Metastatic Liver Carcinoma in the Adrenal Gland (tissue), 2 donors: ENCODE data around the gene NKAIN1.

DNA sequence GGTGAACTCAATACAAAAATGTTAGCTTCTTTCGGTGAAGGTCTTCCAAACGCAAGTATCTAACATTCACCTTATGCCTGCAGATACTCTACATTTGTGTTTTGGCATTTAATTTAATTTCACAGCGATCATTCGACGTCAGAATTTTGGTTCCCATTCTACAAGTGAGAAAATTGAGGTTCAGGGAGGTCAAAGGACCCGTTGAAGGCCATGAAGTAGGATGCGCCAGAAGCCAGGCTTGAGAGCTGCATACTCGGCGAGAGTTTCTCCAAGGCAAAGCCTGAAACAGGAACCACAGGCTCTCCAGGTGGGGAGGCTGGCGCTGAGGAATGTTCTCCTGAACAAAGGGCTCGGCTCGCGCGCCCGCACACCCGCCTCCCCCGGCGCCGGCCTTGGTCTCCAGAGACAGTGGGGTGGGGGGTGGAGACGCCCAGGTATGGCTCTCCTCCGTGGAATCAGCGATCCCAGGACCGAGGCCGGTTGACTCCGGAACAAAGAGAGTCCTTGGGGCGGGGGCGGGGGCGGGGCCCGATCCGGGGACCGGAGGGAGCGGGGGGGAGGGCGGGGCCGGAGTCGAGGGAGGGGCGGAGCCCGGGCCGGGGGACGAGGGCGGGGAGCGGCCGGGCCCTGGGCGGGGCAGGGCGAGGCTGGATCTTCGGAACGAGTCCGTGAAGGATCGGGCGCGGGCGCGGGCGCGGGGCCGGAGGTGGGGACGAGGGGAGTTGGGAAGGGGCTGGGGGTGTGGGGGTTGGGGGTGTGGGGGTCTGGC, 85.1 kb downstream of the NKAIN1 start:
- PRO-cap, 2 experiments = peak in 2 of 2 experiments; most common plus-strand start position 658 of the sequence (in 2); most common minus-strand start position 457 of the sequence (in 2)

GRCh38 chr1:31239637-31240488, at the start of gene NKAIN1:
Gene NKAIN1 (minus strand): TSS chr1:31239887.
- PRO-cap, 2 experiments = no peak in any of the 2 experiments

- PRO-cap, 2 experiments = no peak in any of the 2 experiments
Observed at GRCh38 chr1:31348729-31349024, 24.2 kb downstream of the FABP3 start.

DNA sequence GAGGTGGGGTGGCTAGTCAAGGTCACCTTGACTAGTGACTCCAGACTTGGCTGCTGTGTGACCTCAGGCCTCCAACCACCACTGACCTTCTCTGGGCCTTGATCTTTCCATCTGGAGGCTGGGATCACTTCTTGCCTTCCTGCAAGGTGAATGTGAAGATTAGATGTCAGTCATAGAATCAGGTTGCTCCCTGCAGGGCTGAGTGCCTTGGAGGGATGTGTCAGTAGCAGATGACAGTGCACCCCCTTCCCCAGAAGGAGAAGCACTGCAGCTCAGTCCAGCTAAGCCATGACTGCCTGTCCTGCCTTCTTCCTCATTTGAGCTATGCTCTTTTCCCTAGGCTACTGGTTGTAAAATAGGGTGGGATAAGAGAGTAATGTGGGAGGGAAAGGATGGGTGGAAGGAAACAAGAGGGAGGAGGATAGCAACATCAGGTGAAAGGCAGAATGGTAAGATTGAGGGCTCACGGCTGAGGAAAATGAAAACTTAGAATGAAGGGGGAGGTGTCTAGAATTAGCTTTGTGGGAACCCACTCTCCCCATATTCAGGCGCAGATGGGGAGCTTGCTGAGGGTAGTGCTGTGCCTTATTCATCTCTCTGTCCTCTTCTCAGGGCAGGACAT, 11.1 kb upstream of the FABP3 start:
- PRO-cap, 2 experiments = no peak in any of the 2 experiments

DNA sequence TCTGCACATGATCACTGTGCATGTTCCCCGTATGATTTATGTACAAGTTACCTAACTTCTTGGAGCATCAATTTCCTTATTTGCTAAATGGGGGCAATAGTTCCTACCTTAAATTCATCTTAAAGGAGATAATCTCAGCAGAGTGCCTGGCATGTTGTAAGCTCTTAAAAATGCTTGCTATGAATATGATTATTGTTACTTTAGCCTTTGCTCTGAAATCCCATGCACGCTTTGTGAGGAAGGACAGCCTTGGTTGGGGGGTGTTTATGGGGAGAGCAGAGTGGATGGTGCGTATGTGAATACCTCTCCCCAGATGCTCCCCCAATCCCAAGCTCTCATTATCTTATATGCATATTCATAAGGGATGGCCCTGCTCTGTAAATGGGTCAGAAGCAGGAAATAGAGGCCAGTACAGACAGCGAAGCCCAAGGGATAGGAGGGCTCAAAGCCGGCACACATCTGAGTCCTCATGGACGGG, 3.6 kb upstream of the SERINC2 start:
- PRO-cap, 2 experiments = no peak in any of the 2 experiments

GRCh38 chr1:31426125-31426805, 13.3 kb downstream of the SERINC2 start:
- PRO-cap, 2 experiments = no peak in any of the 2 experiments

GRCh38 chr1:31444591-31445162, 31.7 kb downstream of the SERINC2 start:
- PRO-cap, 2 experiments = peak in 2 of 2 experiments; most common plus-strand start chr1:31445052 (in 2)

DNA sequence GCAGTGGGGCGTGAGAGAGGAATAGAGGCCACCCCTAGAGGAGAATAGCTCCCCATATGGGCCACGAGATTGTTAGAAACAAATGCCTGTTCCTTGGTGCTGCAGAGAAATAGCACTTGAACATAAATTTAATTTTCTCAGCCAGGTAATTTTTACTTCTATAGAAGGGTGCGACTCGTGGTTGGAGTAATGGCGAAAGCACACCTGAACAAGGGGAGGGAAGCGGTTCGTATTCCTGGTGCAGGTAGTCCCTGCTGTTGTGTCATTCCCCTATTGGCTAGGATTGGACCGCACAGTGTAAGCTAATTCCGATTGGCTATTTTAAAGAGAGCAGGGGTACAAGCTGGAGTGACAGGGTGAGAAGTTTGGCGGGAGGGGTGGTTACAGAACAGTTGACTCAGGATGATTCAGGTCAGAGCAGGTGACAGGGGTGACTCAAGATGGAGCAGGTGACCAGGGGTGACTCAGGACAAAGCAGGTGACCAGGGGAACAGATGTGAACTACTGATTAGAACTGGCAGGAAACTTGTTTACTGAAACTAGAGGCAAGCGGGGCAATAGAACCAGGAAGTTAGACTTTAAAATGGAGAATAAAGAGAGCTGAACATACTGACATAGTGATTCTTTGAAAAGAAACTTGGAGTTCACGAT, 58.4 kb downstream of the SERINC2 start:
- PRO-cap, 2 experiments = peak in 2 of 2 experiments; most common plus-strand start position 581 of the sequence (in 2)

DNA sequence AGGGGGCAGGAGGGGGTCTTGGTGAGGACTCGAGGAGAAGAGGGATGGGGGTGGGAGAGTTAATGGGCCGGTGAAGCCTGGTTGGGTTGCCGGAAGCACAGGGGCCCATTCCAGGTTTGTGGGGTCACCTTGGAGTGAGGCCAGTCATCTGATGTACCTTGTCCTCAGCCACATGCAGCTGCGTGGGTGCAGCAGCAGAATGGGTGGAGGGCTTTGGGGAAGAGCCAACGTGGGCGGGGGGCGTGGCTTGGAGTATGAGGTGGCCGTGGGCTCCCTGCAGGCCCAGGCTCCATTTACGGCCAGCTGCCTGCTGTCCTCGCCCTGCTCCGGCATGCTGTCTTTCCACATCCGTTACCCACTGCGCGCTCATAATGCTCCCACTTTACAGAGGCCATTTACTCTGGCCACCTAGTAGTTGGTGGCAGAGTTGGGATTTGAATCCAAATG, 27.8 kb upstream of the TINAGL1 start:
- PRO-cap, 2 experiments = no peak in any of the 2 experiments

DNA sequence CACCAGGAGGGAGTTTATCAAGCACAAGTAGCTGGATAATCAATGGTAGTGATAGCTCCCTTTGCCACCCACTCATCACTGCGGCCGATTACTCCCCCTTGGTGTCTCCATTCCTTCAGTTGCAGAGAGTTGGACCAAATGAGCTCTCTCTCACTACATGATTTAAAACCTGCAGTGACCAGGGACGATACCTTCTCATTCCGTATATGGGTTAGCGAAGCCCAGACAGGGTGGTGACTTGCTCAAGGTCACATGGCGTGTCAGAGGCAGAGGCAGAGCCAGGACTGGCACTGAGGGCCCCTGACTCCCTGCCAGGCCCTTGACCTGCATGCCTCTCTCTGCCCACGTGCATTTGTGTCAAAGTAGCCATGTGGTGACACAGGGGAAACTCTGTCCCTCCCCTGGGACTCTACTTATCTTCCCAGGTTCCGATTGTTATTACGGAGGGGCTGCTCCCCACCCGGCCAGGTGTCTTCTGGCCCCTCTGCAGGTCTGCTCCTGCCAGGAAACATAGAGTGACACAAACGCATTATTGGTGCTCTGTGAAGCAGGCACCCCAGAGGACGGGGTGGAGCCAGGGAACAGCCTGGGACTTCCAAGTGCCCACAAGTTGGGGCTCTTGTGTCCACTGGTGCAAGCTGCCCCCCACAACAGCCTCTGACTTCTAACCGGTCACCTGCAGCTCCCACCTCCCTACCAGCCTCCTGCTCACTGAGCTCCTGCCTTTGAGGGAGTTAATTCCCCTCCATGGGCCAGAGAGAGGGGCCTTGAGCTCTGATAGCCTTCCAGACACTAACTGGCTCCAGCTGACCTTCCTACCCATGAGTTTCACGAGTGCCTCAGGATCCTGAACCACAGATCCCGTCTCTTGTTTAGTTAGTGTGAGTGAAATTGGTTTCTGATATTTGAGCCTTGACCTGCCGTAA, 7.3 kb upstream of the TINAGL1 start:
- PRO-cap, 2 experiments = no peak in any of the 2 experiments

DNA sequence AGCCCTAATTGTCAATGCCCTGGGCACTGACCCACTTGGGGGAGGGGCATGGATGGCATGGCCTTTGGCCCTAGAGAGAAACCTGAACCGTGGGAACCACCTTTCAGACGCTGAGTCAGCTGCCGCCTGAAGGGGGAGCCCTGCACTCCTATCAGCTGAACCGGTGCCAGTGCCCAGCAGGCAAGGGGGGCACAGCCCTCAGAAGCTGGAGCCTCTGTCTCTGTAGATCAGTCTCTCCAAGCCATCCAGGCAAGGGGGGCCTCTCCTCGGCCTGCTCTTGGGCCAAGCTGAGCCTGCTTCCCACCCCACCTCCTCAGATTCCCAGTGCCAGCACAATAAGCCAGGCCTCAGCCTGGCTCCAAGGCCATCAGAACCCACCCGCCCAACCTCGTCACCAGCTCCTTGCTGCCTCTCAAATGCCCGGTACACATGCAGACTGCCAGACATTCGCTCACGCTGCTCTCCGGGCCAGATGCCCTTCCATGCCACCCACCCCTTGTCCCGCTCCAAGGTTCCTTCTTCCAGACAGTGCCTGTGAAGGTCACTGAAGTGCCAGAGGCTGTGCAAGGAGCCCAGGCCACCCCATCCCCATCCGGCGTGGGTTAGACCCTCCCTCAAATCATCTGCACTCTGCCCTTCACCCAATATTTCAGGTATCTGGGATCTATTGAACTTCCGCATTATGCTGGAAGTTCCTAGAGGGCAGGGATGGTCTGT, 11.7 kb downstream of the TINAGL1 start:
- PRO-cap, 2 experiments = no peak in any of the 2 experiments

DNA sequence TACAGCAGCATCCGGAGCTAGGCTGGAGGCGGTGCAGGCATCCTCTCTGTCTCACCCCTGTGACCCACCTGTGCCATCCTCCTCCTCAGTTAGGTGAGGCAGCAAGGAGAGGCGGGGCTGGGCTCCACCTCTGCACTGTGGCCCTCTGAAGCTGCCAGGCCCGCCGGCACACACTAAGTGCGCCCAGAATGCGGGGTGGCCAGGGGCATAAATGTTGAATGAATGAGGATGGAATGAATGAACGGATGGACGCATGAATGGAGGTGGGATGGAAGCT, 301 bp upstream of the HCRTR1 start:
- PRO-cap, 2 experiments = no peak in any of the 2 experiments

- PRO-cap, 2 experiments = no peak in any of the 2 experiments
Observed at GRCh38 chr1:31673027-31673483, 28.4 kb upstream of the PEF1 start.

GRCh38 chr1:31685581-31685844, 18.3 kb downstream of the COL16A1 start:
- PRO-cap, 2 experiments = no peak in any of the 2 experiments

DNA sequence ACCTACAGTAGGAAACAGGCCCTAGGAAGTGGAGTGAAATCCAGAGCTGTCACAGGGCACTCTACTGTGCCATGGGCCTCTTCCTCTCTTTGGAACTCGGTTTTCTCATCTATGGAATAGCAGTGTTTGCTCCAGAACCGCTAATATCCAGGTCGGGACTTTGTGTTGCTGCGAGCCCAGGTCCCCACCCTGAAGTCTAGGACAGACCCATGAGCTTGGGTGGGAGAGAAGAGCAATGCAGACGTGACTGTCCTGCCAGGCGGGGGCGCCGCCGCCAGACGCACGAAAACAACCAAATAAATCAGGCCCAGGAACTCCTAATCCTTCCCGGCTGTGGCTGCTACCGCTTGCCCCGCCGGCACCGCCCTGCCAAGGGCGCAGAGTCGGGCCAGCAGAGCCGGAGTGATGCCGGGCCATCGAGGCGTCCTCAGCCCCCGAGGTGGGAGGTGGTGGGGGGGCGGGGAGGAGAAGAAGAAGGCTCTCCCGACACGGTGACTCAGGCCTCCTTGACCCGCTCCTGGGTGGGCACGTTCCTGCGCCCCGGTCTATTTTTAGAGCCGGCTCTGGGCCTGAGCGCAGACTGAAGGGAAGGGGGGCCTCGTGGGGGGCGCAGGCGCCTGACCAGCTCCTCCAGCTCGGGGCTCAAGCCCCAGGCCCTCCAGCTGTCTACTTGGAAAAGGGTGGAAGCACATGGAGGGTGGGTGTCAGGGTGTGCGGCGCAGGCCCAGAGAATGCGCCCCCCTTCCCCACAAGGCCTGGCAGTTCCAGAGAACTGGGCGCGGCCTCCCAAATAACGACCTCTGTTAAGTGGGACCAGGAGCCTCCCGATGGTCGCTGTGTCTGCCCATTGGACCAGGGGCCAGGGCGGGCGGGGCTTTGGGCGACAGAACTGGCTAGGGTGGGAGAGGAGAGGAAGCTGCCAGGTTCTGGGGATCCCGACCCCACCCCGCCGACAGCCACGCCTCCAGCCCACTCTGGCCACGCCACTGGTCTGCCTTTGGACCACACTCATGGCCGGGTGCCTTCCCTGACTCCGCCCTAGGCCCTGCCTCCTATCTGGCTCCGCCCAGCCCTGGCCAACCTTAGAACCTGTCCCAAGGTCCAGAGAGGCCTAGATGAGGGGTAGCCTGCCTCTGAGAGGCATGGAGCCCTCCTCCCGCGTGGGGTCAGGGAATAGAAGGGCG, 10.8 kb upstream of the COL16A1 start:
- PRO-cap, 2 experiments = peak in 2 of 2 experiments; most common plus-strand start position 1,114 of the sequence (in 2); most common minus-strand start position 954 of the sequence (in 2)

DNA sequence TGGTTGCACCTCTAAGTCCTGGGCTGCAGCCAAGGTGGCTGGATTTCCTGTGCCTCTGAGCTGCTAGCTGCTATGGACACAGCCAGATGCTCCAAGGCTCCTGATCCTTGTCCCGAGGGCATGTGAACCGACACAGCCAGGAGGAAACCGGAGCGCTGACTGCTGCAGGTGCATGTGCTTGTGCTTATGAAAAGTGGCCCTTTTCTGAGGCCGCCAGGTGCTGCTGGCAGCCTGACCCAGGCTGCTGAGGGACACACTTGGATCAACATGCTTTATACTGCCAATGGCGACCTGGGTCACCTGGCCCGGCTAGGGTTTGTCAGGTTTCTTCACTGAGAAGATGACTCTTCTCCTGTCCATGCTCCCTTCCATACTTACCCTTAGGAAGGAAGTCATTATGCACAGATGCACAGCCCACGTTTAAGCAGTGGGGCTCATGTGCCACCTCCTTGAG, 14.9 kb upstream of the SPOCD1 start:
- PRO-cap, 2 experiments = no peak in any of the 2 experiments

DNA sequence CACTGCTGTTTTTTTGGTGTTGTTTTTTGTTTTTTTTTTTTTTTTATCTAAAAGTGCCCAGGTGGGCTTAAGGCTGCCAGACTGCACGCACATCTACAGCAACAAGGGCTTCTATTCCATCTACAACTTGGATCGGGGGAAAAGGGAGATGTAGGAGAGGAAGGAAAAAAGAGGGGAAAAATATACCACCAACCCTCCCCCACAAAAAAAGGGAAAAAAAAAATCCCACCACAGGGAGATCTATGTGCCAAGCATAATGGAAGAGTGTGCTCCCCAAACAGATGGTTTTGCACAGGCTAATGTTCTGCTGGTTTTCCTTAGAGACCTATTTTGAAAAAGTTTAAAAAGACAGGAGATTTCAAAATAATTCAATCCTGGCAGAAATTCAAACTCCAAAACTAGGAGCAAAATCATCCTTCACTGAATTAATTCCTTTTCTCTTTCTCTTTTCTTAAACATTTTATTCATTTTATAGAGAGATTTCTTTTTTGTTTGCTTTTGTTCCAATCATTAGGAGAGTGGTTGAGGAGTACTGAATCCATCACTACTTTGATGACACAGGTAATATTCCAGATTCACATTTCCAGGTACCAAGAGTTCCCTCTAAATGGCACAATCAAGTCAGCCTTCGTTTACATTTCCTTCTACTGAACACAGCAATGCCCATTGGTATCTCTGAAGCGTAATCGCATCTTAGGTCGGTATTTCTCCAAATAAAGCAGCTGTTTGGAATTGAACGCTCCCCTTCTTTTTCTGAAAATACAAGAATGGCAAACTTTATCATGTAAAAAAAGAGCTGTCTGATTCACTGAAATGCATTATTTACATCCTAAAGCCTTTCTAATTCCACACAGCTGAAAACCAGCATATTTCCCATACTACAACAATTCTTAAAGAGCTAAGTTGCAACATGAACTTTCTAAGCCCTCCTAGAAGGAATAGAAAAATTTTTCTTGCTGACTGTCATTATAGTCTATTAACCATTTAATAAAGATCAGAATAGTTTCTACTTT, 29.7 kb downstream of the PTP4A2 start:
- PRO-cap, 2 experiments = no peak in any of the 2 experiments

- PRO-cap, 2 experiments = no peak in any of the 2 experiments
Observed at GRCh38 chr1:32014821-32014930, 1.0 kb downstream of the KHDRBS1 start.

GRCh38 chr1:32031336-32031889, 17.7 kb downstream of the KHDRBS1 start:
- PRO-cap, 2 experiments = no peak in any of the 2 experiments

DNA sequence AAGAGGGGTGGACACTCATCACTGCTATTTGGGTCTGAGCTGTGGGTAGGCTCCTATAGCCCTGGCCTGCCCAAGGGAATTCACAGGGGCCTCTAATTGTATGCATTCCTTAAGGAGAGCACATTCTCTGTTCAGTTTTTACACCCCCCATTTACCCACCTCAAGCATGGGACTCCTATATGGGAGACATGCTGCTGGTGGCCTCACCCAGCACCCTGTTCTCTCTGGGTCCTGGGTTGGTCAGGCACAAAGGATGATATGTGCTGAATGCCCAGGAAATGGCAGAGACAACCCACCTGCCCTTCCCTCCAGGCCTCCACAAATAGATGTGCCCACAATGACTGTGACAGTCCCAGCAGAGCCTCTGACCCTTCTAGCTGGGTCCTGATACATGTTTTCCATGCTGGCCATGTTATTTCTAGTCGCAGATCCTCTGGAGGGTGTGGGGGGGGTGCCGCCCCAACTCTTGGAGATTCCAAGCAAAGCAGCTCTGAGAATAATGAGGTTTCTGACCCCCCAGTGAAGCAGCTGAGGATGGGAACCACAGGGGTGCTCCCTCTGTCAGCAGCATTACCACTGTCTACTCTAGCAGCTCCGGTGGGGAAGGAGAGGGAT, 1.4 kb upstream of the CCDC28B start:
- PRO-cap, 2 experiments = no peak in any of the 2 experiments